Bronchial epithelial cell (primary cell): ENCODE measurements around a stretch of chr1.

DNA sequence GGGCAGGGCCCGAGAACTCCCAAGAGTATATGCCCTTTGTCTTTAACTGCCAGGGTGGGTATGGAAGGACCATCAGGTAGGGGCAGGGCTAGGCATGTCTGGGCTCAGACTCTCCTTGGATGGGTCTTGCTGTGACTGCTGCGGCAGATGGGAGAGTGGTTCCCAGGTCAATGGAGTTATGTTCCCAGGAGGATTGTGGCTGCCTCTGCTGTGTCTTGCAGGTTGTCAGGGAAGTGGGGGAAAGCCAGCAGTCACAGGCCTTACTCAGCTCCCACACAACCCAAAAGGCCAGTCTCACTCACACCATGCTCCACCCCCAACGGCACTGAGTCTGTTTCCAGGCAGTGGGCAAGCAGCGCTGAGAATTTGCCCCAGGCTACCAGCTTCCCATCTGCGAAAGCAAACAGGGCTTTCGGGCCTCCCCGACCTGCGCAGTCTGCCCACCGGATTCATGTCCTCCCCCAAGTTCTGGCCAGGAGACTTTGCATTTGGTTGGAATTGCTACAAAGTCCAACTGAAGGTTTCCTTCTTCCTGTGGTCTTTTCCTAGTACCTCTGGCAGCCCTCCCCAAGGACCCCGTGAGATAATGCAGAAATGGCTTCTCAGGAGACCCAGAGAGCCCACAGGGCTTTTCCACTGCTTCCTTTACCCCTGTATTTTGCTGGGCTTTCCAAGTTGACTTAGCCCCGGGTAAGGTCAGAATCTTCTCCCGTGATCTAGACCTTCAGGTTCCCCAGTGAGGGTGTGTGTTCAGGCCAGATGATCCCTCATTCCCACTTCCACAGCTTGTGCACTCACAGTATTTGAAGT lies 64.5 kb downstream of the SERINC2 start:
- RRBS, 2 experiments = no CpG with 5 or more reads among the region's 12 CpGs

DNA sequence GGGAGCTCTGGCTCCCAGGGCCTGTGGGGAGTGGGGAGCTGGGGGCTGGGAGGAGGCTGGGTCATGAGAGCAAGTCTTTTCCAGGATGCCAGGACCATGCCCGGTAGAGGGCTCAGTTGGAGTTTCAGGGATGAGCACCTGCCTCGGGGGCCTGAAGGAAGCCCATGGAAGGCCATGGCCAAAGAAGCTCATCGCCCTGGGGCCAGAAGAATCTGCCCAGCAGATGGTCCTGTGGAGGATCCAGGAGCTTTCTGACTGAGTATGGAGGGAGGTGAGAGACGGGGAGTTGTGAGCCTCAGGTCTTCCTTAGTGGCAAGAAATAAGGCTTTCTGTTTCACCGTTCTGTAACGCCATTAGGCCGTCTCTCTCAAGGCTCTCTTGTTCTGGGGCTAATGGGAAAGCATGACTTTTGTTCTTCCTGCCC lies 75.0 kb upstream of the TINAGL1 start:
- RRBS, 2 experiments = no CpG with 5 or more reads among the region's 7 CpGs

- RRBS, 2 experiments = no CpG with 5 or more reads among the region's 19 CpGs
These were observed 7.6 kb downstream of the TINAGL1 start for GRCh38 chr1:31583512-31584773.

GRCh38 chr1:31625366-31626071 lies 8.0 kb downstream of the HCRTR1 start:
- RRBS, 2 experiments = no CpG with 5 or more reads among the region's 6 CpGs

DNA sequence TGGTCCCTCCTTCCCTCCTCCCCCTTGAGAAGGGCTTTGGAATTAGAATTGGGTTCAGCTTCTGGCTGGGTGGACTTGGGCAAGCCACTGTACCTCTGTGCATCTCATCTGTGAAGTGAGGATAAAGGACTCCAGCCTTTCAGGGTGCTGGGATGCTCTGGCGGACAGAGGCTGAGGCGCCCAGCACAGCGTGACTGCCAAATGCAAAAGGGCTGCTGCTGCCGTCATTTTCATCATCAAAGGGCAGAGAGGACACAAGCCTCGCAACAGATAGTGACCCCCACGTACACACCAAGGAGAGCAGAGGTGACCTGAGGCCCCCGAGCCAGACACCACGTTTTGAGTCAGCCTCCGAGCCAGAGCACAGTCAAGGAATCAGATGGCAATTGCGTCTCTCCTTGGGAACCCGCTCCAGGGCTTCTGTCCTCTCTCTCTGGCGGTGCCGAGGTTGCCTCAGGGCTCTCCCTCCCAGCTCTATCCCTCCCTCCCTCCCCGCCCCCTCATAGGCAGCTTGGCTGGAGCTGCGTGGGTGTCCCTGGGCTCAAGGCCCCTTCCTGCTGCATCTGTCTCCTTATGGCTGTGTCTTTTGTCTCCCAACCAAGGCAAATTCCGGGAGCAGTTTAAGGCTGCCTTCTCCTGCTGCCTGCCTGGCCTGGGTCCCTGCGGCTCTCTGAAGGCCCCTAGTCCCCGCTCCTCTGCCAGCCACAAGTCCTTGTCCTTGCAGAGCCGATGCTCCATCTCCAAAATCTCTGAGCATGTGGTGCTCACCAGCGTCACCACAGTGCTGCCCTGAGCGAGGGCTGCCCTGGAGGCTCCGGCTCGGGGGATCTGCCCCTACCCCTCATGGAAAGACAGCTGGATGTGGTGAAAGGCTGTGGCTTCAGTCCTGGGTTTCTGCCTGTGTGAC lies 9.0 kb downstream of the HCRTR1 start:
- RRBS, 2 experiments = no CpG with 5 or more reads among the region's 23 CpGs

DNA sequence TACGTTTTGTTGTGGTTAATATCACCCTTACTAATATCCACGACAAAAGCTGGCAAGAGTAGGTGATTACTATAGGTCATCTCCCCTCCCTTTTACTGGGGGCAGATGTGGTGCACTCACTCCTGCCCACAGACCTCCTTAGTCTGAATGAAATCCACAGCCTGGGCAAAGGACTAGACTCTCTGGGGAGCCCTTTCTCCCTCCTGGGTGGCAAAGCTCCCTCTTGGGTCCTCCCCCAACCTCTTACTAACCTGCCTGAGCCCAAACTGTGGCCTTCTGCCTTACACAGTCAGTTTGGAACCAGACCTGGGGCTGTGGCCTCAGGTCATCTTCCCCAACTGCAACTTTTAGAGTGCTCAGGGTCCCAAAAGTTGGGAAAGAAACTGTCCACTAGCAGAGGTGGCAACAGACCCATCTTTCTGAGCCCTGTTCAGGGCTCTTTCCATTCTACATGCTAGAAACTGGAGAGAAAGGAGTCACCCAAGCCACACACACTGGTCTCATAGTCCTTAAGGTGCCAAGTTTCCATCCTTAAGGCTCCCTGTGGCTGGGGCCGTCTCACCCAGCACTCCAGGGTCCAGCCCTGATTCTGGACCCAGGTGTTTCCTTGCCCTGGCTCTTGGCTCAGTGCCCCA lies 12.9 kb downstream of the PEF1 start:
- RRBS, 2 experiments = no CpG with 5 or more reads among the region's 3 CpGs

DNA sequence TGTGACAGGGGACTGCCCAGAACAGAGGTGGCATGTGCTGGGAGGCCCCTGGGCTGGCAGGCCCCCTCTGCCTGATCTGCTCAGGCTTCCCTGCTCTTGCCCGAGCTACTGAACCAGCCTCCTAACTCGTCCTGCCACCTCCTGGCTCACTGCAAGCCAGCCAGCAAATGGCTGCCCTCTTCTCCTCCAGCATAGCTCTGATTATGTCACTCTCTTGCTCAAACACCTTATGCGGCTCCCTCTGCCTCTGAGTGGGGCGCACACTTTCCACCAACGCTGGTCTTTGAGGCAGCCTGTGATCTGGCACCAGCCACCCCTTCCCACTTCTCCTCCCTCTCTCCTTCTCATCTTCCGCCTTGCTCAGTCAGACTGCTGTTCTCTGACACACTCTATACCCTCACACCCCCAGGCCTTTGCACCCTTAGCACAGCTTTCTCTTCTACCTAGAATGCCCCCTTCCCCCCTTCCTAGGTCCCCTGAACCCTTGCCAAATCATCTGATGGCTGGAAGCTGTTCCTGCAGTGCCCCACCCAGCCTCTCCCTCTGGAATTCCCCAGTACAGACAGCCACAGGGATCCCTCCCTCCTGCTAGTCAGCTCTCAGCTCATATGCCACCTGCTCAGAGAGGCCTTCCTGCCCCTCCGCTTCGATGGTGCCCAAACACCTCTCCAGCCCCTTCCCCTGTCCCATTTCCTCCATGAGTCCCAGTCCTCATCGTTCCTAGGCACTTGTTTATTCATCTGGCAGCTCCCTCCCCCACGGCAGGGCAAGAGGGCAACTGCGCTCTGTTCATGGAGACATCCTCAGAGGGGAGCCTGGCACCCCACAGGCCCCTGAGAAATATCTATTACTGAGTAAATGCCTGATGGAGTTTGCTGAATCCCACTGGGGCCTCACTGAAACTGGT lies 21.7 kb upstream of the PEF1 start:
- RRBS, 2 experiments = no CpG with 5 or more reads among the region's 11 CpGs

DNA sequence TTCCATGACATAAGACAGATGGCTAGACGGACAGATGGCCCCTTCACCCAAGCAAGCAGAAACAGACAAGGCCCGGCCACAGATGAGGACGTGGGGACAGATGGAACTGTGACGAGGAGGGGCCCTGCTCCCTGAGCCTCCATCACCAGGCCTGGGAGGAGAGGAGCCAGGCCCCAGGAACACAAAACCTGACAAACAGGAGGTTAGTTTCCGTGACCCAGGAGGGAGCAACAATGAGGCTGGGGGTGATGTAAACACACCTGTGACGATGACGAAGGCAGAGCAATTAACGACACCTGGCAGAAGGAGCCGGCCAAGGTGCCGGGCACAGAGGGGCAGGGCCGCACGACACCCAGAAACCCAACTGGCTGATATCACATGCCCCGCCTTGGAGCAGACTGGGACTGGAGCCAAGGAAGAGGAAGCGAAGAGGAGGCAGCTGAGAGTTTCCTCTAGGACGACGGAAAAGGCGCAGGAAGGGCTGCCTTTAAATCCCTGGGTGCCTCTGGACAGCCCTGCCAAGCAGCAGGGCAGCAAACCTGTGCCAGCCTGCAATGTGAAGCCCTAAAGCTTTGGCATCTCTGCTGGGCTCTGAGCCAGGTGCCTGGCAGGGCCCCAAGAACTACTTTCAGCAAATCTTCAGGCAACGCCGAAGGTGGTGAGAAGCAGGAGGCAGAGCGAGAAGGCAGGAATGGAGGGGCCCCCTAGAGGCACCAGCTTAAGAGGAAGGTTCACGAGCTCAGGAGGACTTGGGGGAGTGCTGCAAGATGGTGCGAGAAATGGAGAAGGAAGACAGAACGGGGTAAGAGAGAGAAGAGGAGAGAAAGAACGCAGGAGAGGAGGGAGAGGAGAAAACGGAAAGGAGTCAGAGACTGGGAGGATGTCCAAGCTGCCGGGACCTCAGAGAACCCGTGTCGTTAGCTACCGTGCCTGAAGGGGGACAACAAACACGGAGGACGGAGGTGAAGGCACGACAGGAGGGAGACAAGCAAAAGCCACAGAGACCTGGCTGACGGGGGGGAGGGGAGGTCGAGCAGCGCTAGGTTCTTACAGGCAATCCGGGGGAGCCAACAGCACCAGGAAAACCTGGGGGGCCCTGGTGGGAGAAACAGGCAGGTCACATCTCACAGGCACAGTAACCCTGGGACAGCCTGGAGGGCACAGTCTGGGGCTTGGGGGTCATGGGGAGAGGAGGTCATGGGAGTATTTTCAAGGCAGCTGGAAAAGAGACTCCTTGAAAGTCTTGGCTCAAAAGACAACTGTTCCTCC lies 25.3 kb upstream of the PEF1 start:
- RRBS, 2 experiments = no CpG with 5 or more reads among the region's 36 CpGs

- RRBS, 2 experiments = 2 to 5% methylated on average over 5 of the region's 58 CpGs
These were observed 10.8 kb upstream of the COL16A1 start for GRCh38 chr1:31714271-31715454.

- RRBS, 2 experiments = no CpG with 5 or more reads among the region's 30 CpGs
These were observed 11.7 kb upstream of the COL16A1 start for GRCh38 chr1:31715455-31715910.

DNA sequence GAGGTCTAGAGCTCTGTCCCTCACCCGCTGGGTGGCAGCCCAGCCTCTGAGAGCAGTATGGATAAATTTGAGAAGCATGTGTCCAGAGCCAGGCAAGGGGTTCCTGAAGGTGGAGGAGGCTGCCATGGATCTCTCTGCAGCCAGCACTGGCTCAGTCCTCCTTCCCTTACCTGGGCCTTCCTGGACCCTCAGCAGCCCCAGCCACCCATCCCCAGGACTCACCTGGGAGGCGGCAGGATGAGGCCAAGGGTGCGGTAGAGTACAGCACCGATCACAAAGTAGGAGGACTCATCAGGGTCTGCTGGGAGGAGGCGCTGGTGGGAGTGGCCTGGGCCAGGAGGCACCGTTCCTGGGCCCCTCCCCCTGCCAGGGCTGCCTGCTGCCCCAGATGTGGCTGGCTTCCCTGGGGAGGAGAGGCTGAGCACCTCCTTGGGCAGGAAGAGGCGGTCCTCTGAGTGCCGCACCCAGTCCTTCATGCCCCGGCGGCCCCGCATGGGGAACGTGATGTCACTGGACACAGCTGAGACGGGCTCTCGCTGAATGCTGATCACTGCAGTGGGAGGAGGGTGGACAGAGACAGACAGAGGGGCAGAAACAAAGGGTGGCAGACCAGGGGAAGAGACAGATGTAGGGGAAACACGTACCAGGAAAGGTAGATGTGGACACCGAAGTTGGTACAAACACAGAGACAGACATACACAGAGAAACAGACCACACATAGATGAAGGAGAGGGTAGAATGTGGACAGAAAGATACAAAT lies 24.9 kb downstream of the ADGRB2 start:
- RRBS, 2 experiments = no CpG with 5 or more reads among the region's 16 CpGs

- RRBS, 2 experiments = no CpG with 5 or more reads among the region's 7 CpGs
These were observed 29.7 kb downstream of the PTP4A2 start for GRCh38 chr1:31908208-31909220.

- RRBS, 2 experiments = no CpG with 5 or more reads among the region's 2 CpGs
These were observed 8.9 kb downstream of the PTP4A2 start for GRCh38 chr1:31929197-31929700.

GRCh38 chr1:32008986-32009544 lies 4.6 kb upstream of the KHDRBS1 start:
- RRBS, 2 experiments = 90% methylated on average over 3 of the region's 11 CpGs; no CpG with 5 or more reads in 1 of the 2 experiments

DNA sequence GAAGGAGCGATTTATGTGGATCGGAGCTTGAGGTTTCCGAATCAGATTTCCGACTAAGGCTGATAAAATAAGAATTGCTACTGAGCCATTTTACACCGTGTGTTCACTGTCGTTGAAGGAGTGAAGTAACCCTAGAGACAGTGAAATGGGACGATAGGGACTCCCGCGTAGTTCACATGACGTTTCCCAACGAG lies 1.2 kb downstream of the KHDRBS1 start:
- RRBS, 2 experiments = no CpG with 5 or more reads among the region's 11 CpGs

- RRBS, 2 experiments = no CpG with 5 or more reads among the region's 1 CpG
These were observed 16.5 kb downstream of the KHDRBS1 start for GRCh38 chr1:32030205-32030612.

- RRBS, 2 experiments = no CpG with 5 or more reads among the region's 11 CpGs
These were observed 29.5 kb downstream of the KHDRBS1 start for GRCh38 chr1:32042761-32043943.

- RRBS, 2 experiments = no CpG with 5 or more reads among the region's 18 CpGs
These were observed 6.3 kb upstream of the TMEM39B start for GRCh38 chr1:32066126-32067232.

GRCh38 chr1:32200929-32201472 lies 606 bp downstream of the CCDC28B start:
- RRBS, 2 experiments = no CpG with 5 or more reads among the region's 22 CpGs

DNA sequence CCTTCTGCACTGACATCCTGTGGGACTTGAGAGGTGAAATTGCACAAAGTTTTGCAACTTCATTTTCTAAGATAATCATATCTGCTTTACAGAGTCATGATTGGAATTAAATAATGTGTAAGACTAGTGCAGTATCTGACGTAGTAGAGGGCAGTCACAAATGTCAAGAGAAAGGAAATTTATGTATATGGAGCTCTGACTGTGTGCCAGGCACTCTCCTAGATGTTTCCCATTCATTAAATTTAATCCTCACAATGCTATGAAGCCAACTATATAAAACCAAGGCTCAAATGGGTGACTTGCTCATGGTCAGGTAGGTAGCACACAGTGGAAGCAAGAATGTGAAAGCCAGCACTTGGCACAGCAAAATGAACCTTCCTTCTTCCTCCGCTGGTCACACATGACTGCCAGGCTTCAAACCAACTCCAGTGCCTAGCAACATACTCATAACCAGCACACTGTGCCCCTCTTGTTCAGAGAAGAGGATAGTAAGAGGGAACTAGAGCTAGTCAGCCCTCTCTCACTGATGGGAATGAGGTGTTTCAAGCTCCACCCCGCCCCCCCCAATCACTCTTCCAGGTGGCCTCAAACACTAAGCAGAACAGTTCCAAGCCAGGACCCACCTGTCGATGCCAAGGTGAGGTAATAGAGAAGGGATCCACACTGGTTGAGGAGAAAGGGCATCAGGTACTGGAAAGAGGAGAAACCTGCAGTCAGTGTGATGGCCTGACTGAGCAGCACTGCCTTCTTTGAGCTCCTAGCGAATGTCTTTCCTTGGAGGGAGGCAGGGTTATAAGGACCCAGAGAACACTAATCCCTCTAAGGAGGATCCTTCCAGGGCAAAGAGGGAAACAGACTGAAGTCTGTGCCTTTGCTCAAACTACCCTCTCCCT lies 1.4 kb downstream of the TMEM234 start:
- RRBS, 2 experiments = no CpG with 5 or more reads among the region's 5 CpGs